Camera-type eye (tissue), 1 donor: ENCODE measurements around the gene MARS2.

- RAMPAGE, long total RNA: no peak
Measured at GRCh38 chr2:197514715-197515091, 1.2 kb upstream of the MOB4 start.

GRCh38 chr2:197705324-197706359 lies at the start of gene MARS2:
Gene MARS2 (plus strand): TSS chr2:197705369.
- RAMPAGE, long total RNA: no peak

GRCh38 chr2:197893792-197894233 lies 89.4 kb downstream of the PLCL1 start:
- RAMPAGE, long total RNA: no peak

GRCh38 chr2:199470291-199470669 lies 12.5 kb upstream of the SATB2 start:
- RAMPAGE, long total RNA: no peak

- RAMPAGE, long total RNA: no peak
Measured at GRCh38 chr2:199955906-199956362, 552 bp downstream of the MAIP1 start.

DNA sequence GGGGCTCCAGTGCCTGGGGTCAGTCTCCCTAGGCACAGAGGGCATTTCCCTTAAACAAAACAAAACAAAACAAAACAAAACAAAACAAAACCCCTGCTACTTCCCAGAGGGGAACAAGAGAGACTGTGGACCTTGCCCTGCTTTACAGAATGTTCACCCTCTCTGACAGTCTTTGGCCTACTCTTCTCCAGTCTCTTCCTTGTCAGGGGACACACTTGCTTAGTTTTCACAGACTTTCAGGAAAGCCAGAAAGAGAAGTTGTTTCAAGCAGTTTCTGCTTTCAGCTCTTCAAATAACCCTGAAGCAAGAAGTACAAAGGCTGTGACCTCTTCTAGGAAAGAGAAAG lies 143.1 kb upstream of the SPATS2L start:
- RAMPAGE, long total RNA: no peak

DNA sequence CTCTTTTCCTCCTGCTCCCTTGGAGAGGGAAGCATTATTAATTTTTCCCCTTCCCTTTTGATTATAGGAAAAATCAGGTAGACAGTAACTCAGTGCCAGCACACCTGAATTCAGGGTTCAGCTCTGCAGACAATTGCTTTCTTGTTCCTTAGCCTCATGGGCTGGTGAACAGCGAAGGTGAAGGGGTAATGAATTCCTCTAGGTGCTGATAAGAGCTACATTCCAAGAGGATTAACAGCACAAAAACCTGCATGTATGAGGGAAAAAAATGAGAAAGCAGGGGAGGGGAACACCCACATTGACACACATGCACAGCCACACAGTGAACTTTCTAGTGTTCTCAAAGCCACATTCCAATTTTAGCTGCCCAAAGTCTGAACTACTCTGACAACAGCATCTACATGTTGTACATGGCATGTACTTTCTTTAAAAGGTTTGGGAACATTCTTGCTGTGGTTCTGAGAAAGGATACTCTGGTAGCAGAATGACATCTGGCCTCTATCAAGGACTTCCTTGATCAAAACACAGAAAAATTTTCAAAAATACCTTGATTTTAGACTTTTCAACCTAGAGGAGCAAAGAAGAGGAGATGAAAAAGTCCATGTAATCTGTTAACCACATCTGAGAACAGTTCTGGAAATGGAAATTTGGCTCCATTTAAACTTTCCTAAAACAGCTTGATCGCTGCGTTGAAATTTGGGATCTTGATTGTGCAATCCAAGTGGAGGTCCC lies 46.3 kb downstream of the SPATS2L start:
- RAMPAGE, long total RNA: no peak

DNA sequence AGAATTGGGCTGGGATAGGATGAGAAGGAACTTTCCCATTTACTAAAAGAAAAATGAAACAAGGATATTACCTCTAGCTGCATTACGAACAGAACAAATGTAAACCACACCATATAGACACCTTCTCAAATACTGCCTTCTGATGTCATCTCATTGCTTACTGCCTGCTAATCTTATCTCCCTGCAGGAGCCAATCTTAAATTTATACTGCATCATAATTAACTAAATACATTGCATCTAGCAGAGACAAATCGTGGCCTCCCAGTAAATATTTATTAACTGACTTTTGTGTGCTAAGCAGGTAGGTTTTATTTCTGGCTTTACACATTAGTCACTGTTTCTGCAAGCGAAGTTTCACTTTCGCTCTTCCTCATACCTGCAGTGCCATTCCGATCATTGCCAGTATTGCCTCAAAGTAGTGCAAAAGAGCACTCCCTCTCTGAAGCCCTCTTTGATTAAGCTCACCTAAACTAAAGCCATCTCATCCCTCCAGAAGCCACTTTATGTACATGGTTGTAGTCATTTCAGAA lies 67.5 kb downstream of the SPATS2L start:
- RAMPAGE, long total RNA: no peak

GRCh38 chr2:200820207-200821105 lies 8.7 kb downstream of the BZW1 start:
- RAMPAGE, long total RNA: no peak

GRCh38 chr2:200853379-200853607 lies 11.2 kb downstream of the CLK1 start:
- RAMPAGE, long total RNA: no peak

DNA sequence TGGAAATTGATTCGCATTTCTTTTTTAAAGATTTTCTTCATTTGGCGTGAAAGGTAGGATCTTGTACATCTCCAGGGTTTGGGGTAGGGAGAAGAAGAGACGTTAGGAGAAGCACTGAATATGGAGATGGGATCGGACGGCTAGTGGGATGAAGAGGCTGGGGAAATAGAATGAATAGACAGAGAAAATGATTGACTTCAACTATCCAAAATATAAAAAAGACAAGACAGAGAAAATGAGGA lies 787 bp upstream of the ORC2 start:
- RAMPAGE, long total RNA: no peak

GRCh38 chr2:201058796-201059625 lies 12.5 kb downstream of the HYCC2 start:
- RAMPAGE, long total RNA: no peak

GRCh38 chr2:201070894-201071474 lies 487 bp downstream of the HYCC2 start:
- RAMPAGE, long total RNA: no peak

DNA sequence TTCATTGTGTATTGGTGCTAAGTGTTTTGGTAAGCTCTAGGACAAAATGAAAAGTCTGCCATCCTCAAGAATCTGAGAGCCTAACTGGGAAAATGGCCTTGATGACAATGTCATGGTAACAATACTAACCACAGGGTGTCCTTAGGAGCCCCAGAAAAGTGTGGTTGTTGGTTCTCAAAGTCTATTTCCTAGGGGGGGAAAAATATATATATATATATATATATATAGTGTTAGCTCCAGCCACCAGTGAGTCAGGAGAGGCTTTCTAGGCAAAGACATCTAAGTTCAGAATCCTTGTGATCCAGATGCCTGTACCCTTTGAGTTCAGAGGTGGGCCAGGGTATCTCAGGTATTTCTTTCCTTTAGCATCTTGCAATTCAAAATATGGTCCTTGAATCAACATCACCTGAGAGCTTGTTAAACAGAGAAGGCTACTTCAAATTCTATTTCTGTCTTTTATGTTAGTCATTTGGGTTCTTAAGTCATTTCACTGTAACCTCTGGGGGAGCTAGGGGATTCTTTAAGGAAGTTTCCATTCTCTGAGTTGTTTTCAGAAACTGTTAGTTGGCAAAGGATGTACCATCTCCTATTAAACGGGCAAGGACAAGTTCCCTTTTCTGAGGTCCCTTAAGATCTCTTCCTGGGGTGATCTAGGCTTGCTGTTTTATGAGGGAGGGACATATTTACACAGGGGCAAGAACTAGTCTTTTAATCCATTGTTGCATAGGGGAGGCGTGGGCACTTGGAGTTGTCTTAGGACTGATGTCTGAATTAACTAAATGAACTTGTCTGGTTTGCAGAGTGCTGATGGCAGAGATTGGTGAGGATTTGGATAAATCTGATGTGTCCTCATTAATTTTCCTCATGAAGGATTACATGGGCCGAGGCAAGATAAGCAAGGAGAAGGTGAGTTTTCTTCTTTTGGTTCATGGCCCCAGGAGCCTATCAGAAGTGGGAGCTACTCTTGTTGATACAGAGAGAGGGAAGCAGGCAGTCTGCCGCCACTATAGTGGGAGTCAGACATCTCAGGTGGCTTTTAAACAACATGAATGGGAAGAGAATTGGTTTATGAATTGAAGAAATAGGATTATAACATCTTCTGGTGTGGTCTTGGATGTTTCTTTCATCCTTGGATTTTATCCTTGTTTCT lies 16.6 kb downstream of the CFLAR start:
- RAMPAGE, long total RNA: no peak

GRCh38 chr2:201191563-201192135 lies 8.7 kb downstream of the CASP10 start:
- RAMPAGE, long total RNA: no peak

DNA sequence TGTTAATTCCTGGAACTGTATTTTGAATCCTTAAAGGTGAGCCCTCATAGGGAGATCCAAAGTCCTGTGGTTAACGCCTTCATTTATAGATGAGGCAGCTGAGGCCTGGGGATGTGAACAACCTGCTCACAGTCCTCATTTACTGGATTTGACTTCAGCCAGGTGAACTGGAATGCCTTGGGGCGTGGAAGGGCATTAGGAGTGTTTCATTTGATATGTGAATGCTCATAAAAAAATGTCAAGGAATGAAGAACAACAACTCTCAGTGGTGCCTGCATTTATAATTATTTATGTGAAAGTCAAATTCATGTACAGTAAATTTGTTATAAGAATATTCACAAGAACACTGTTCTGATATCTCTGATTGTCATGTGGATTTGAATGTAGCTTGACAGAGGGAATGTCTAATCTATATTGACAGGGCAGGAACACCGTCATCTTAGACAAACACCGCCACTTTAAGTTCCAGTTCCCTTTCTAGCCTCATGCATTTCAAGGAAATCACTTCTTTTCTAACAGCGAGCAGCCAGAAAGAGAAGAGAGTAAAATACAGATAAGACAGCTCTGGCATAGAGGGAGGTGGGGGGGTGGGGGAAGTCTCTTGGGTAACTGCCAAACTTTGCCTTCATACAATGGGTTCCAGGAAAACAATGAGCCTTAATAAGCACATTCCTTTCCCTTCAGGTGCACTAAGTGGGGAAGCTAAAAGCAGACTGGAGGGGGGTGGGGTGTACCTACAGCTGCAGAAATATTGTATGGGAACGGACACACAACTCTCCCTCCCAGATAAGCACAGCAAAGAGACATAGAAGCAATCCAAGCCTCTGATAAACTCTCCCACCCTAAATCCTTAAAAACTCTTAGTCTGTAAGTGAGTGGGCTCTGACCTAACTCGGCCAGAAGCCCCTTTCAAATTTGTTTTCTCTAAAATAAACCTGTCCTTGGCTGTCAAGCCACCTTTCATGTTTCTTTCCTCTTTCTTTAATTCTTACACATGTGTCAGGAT lies 37.1 kb downstream of the CASP10 start:
- RAMPAGE, long total RNA: no peak

DNA sequence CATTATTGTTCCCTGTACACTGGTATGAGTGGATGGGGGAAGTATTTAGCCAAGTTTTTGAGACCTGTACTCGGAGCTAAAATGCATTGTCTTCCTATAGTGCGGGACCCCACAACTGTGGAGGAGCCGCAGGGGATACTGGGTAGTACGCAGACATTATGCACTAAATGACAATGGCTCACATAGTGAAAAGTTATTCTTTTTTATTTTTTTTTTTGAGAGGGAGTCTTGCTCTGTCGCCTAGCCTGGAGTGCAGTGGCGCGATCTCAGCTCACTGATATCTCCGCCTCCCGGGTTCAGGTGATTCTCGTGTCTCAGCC lies 26.1 kb upstream of the CASP8 start:
- RAMPAGE, long total RNA: no peak

GRCh38 chr2:201407187-201407675 lies 44.0 kb downstream of the TRAK2 start:
- RAMPAGE, long total RNA: no peak

- RAMPAGE, long total RNA: no peak
Measured at GRCh38 chr2:201413965-201414476, 37.2 kb downstream of the TRAK2 start.

DNA sequence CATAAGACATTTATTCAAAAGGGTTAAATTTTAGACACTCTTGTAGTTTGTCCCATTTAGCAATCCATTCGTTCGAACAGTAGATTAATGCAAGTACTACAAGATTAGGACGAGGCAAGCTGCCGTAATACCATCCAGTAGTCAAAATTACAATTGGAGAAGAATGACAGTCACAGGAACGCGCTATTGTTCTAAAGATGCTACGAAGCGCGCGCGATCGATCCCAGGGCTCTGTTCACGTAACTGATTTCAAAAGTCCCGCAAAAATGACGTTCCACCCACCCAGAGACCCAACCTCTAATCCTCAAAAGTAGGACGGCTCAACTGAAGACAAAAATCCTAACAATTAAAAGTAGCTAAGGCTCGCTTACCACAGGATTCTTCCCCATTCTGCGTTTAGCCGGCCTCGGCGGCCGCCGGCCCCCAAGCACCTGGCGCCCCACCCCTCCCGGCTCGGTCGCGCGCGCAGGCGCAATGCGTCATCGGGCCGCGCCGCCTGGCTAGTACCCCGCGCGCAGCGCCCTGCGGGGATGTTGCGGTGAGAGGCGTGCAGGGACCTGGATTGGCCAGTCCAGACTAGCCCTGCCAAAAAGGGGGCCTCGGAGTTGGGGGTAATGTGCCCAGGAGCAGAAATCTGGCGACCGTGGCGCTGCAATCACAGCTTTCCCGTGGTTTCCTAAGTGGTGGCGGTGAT lies 918 bp downstream of the TMEM237 start:
- RAMPAGE, long total RNA: start-site peak on the plus strand centred at position 505 of the sequence, 57 bp wide, 12 reads